Type B pancreatic cell (in vitro differentiated cells): ENCODE data around the gene COL9A2.

DNA sequence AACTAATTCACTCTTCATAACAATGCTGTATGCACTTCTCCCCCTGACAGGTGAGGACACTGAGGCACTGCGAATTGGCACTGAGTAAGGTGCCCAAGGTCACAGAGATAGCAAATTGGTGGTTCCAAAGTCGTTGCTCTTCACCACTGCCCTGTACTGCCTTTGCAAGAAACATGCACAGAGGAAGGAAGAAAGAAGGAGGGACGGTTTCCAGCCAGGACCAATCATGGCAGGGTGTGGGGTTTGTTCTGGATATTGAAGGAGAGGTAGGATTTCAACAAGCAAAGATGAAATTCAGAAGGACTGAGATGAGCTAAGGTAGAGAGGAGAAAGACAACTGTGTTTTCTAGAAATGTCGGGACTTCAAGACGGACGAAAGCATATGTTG, 471 bp upstream of the PPT1 start:
- PRO-cap, result no peak

DNA sequence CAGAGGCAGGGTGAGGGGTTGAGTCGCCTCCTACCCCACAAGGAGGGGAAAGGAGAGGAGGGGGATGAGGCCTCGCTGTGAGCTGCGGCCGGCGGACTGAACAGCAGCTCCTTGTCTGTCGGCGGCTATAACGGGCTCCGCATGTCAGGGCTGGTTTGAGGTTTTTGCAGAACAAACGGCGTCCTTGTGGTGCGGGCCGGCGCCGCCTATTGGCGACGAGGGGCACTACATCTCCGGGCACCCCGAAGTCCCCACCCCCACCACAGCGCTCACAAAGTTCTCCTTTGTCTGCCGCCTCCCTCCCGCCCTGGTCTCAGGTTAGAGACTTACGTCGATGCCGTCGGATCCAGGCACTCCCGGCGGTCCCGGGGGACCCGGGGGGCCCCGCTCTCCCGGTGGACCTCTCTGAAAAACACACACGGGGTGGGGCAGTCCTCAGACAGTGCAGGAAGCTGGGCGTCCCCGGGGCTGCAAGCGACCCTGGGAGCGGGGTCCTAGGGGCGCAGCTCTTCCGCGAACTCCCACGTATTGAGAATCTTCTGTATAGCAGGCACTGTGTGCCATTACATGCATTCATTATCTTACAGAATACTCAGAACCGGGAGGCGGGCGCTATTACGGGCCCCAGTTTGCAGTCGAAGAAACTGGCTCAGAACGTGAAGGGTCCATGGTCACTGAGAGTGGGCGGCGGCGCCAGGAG, 1.7 kb downstream of the COL9A2 start:
- PRO-cap, result no peak

GRCh38 chr1:40317091-40317735, at the start of gene COL9A2:
Gene COL9A2, minus strand, starts transcription at chr1:40317286.
- PRO-cap, result no peak

DNA sequence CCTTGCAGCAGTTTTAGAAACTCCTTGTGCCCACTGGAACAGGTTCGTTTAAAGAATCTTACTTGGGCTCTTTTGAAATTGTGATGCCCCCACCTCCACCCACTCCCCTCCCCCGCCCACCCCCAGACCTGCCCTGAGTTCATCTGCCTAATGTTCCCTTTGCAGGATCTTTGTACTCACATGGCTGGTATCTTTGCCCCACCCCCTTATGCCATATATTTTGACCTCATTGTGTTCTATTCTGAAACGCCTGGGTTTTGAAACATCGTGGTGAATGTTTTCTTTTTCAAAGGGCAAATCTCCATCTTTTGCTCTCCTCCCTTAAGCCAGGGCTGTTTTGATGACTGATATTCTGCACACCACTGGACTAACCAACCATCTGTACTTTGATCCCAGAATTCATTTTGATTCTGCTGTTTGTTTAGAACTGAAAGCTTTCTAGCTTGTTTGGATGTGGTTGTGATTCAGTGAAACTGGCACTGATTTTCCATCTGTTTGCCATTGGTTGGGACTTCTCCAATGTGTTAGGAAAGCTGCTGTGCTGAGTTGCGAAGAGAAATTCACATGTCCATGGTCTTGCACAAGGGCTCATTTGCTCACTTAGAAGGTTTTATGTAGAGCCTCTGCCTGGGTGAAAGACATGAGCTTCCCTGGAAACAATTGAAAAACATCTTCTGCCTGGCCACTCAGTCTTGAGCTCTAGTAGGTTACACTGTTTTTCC, 16.4 kb downstream of the SMAP2 start:
- PRO-cap, result no peak

- PRO-cap, result no peak
Observed at GRCh38 chr1:40399803-40401017, 26.7 kb downstream of the SMAP2 start.

DNA sequence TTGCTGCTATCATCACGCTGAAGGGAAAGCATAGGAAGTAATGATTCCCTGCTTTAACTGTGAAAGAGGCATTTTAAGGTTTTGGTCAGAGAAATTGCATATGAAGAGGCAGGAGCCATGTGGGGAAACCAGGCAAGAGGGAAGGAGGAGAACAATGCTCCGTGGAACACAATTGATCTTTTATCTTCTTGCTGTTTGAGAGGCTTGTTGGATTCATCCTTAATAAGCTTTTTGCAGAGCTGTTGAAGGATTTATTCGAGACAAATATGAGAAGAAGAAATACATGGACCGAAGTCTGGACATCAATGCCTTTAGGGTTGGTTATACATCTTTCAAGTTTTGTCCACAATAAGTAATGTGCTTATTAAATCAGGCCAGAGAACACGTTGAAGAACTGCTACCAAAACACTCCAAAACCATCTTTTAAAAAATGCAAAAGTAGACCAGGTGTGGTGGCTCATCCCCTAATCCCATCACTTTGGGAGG, 36.0 kb downstream of the SMAP2 start:
- PRO-cap, result no peak

GRCh38 chr1:40782464-40783003, 1.1 kb upstream of the KCNQ4 start:
- PRO-cap, result no peak

- PRO-cap, result no peak
Observed at GRCh38 chr1:40820165-40820495, 36.5 kb downstream of the KCNQ4 start.

- PRO-cap, result no peak
Observed at GRCh38 chr1:40997032-40997816, 17.7 kb downstream of the CTPS1 start.

- PRO-cap, result no peak
Observed at GRCh38 chr1:41046354-41047076, 25.0 kb upstream of the SLFNL1 start.

GRCh38 chr1:41100783-41101264, 79.3 kb upstream of the SLFNL1 start:
- PRO-cap, result no peak

GRCh38 chr1:41130447-41130906, 109.0 kb upstream of the SLFNL1 start:
- PRO-cap, result no peak

DNA sequence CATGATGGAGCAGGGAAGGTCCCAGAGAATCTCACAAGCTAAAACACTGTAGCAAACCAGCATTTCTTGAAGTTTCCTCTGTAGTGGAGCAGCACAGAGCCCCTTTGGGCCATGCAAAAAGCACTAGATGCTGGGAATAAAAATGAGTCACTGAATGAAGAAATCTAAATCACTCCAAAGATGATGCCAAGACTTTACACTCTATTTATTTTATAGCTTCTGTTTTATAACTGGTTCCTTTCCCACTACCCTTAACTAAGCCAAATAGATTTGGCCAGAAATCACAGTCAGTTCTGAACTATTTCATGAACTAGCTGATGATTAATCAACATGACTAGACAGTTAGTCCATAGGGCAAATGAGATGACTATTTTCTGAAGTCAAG, 89.5 kb downstream of the SCMH1 start:
- PRO-cap, result no peak

- PRO-cap, result no peak
Observed at GRCh38 chr1:41167831-41168526, 74.1 kb downstream of the SCMH1 start.

DNA sequence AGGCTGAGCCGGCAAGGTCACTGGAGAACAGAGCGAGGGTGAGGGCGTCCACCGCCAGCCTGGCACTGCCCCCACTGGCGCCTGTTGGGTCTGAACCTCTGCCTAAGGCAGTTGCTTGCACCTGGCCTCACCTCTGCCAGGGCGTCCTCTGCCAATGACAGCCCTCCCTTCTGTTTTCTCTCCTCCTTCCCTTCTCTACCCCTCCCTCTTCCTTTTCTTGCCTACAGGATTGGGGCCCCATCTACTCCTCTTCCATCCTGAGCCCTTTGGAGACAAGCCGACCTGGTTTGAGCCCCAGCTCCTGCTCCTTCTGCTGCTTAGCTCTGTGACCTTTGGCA, 65.1 kb downstream of the EDN2 start:
- PRO-cap, result no peak

DNA sequence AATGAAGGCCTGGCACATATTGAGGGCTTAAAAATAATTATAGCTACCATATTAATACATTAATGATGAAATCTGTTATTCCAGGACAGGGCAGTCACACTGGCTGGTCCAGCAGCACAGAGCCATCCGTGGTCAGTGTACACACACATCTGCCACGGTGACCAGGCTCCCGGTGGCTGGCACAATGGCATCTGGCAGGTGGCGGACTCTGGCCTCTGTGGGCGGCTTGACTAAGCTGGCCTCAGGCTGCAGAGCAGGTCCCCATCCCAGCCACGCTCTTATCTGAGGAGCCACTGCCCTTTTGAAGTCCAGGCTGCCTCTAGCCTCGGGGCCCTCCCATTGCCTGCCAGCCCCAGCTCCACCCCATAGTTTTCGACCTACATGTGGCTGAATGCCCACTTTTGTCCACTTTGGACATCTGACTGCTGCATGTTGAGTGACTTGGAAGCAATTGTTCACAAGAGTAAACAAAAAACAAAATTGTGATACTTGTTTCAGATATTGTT, 29.9 kb upstream of the EDN2 start:
- PRO-cap, result no peak

DNA sequence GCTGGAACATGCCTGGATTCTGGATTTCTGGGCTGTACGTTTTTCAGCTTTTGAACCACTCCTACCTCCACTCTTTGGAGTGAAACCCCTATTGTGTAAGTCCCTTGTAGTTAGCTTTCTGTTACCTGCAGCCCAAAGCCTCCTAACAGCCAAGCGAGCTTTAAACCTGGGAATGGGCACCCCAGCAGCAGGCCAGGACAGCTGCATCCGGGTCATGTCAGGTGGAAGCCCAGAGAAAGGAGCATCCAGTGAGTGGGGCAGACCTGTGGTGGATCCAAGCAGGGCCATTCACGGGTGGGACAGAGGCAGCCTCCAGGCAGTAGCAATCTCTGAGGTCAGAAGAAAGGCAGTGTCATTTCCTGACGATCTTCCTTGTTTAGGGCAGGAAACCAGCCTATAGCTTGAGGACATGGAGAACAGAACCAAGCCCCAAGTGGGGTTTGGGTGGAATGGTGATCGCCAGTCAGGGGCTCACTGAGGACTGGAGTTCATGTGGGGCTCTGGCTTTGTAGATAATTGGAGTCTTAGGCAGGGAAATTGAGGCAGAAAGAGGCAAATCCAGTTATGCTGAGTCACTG, 209.5 kb downstream of the HIVEP3 start:
- PRO-cap, result no peak

DNA sequence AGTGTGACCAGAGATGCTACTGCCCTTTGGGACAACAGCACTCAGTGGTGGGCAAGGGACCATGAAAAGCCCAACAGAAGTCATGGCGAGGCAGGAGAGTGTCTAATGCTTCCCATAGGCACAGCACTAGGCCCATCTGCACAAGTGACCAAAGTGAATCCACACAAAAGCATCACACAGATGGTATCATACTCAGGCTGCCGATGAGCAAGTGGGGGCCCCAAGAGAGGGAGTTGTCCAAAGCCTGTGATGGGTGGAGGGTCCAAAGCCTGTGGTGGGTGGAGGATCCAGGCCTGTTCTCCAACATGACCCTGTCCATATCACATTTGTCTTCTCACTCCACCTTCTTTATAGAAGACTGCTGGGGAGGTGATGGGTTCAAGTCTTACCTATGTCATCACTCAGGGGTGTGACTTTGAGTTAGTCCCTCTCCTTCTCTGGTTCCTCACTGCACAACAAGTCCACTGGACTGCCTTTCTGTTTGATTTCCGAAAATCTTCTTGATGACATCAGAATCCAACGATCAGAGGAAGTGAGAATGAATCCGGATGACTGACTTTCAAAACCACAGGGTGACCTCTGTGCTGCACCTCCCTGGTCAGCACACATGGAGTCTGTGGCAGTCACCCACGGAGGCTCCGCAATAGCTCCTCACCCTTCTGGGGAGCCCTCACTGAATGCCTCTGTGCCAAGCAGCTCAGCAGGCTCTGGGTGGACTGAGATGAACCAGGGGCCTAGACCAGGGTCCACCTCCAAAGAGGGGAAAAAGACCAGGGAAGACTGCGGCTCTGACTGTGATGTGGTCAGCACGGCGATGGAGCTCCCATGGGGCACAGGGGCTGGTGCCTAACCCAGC, 166.8 kb downstream of the HIVEP3 start:
- PRO-cap, result no peak

DNA sequence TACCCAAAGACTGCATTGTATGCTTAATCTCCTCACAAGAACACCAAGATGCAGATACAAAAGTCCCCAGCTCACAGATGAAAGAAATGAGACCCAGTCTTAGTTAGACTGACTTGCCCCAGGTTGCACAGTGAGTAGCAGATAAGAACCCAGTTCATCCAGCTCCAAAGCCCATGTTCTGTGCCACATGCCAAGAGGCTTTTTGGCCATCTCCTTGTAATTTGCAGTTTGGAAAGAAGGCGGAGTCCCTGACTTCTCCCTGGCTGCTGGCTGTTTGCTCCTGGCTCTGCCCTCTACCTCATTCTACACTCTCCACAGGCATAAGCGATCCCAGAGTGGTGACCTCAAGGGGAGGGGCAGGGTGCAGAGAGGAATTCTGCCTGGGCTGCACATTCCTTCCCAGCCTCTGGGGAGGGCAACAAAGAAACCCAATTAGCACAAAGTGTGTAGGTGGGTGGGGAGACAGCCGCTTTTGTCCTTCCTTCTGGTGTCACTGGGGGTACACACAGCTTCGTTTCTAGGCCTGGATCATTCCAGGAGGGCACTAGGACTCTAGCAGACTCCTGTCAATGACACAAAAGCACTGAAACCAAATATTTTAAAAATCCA, 95.3 kb downstream of the HIVEP3 start:
- PRO-cap, result unidirectional peak, plus-strand start at position 440 of the sequence

DNA sequence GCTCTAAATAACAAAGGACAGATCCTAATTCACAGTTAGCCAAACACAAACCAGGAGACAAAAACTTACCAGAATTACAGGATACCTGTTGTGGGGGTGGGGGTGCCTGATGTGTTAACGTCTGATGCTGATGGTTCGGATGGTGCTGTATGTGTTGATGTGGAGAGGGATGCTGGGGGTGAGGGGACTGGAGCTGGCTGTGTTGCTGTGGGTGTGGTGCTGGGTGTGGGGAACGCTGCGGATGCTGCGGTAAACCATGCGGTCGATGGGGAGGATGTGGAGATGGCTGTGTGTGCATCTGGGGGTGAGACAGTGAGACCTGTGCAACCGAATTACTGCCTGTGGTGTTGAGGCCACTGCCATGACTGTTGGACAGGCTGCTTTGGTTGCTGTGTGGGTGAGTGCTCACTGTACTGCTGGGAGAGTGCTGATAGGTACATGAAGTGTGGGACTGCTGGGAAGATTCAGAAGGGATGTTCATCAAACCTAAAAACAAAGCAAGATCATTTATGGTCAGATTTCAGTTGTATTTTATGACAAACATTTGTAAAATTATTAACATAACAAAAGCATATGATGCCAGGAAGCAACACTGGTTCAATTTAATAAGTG, 26.8 kb upstream of the GUCA2A start:
- PRO-cap, result no peak